Psoas muscle (tissue), 2 donors: ENCODE measurements around a stretch of chr4.

DNA sequence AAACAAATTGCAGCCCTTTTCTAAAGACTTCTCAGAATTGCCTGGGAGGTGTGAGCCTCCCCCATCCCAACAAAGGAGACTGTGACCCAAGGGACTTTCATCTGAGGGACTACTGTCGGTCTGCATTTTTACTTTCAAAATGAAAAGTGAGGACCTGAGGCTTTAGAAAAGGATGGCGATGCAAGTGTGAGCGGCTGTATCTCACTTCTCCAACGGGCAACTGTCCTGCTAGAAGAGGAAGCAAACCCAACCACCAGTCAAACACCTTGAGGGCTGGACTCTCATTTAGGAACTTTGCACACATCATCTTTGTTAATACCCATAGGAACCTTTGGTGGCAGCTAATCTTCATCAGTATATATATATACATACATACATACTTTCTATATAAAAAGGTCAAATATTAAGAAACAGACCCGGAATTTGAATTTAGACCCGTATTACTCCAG is 62.7 kb upstream of the CLNK start:
- PRO-cap, 2 experiments, result no peak in any of the 2 experiments

GRCh38 chr4:12488714-12489166 is 995.4 kb downstream of the RAB28 start:
- PRO-cap, 2 experiments, result no peak in any of the 2 experiments

GRCh38 chr4:13546895-13548312 is 3.1 kb upstream of the NKX3-2 start:
- PRO-cap, 2 experiments, result no peak in any of the 2 experiments

DNA sequence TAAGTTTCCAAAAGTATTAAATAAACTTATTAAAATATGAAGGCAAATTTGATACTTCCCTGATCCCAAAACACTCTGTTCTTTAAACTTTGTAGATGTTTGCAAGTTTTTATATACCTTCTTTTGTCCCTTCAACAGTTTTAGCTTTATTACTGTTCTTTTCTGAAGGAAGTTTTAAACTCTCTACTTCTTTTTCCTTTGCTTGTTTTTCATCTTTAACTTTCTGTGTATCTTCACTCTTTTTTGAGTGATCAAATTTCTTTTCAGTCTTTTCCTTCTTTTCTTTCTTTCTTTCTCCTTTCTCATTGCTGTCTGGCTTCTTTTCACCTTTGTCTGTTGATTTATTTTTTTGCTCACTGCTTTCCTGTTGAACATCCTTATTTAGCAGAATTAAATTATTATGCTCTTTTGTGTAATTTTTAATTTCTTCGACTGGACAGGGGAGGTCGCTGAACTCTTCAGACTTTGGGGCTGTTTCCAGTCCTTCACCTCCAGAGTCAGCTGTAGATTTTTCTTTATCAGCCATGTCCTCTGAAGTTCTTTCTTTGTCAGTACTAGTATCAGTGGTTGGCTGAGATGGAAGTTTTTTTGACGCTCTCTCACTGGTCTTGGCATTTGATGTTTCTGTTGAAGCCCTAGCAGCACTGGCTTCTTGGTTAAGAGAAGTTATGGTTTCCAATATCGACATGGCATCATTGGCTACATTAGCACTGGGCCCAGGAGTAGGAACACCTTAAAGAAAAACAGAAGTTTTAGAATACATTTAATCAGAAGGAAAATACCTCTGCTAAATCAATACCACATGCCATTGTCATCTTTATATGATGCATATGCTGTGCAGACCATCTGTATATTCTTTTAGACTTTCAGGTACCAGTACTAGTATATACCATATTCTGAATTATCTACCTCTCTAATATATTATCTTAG is 13.2 kb downstream of the BOD1L1 start:
- PRO-cap, 2 experiments, result no peak in any of the 2 experiments

- PRO-cap, 2 experiments, result no peak in any of the 2 experiments
Observed at GRCh38 chr4:15149511-15150330, 147.4 kb downstream of the CPEB2 start.

DNA sequence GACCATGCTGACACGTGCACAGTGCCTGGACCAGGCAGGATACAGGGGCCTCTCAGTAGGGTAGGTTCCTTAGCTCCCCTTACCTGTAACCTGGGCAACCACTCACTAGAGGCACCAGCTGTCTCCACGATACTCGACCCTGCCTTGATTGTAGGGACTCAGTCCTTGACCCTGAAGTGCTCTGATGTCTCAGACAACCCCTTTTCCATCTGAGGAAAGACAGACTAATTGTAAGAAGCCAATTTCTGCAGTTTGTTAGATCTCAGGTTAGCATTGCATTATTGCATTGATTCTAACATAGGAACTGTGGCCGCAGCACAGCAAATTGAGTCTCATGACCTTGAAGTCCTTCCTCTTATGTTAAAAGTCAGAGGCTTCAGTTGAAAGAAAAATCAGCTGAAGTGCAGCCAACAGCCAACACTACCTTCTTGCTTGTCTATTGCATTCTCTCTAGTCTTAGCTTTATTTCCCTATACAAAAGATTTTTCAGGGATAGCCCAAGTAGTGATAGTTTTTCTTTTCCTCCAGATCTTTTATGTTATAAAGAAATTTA is 11.3 kb upstream of the C1QTNF7 start:
- PRO-cap, 2 experiments, result no peak in any of the 2 experiments

DNA sequence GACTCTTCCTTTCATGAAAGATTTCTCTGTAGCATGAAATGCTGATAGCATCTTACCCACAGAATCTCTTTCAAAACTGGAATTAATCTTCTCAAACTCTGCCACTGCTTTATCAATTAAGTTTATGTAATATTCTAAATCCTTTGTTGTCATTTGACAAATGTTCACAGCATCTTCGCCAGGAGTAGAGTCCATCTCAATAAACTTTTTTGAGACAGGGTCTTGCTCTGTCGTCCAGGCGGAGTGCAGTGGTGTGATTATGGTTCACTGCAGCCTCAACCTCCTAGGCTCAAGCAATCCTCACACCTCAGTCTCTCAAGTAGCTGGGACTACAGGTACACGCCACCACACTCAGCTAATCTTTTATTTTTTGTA is 52.8 kb downstream of the FBXL5 start:
- PRO-cap, 2 experiments, result no peak in any of the 2 experiments

GRCh38 chr4:15653899-15654336 is 1.2 kb downstream of the FBXL5 start:
- PRO-cap, 2 experiments, result no peak in any of the 2 experiments

DNA sequence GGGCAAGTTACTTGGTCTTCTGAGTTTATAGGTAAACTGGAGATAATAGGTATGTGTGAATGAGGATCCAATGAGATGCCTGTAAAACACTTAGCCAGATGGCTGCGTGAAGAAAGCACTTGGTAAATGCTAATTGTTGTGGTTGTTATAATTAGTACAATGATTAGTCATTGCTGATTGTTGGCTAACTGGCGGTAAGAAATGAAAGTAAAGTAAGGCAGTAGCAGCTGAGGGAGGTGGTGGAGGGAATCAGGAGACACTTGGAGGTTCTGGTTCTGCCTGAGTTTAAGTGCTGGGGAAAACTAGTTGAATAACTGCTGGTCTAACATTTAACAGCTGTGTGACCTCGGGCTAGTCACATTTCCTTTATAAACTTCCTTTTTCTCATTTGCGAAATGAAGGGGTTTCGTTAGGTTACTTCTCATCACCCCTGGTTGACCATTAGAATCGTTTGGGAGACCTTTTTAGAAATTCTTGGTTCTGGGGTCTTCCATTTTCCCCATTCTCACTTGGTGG is 31.0 kb downstream of the CD38 start:
- PRO-cap, 2 experiments, result no peak in any of the 2 experiments

GRCh38 chr4:15935529-15936448 is 2.8 kb downstream of the FGFBP1 start:
- PRO-cap, 2 experiments, result no peak in any of the 2 experiments

DNA sequence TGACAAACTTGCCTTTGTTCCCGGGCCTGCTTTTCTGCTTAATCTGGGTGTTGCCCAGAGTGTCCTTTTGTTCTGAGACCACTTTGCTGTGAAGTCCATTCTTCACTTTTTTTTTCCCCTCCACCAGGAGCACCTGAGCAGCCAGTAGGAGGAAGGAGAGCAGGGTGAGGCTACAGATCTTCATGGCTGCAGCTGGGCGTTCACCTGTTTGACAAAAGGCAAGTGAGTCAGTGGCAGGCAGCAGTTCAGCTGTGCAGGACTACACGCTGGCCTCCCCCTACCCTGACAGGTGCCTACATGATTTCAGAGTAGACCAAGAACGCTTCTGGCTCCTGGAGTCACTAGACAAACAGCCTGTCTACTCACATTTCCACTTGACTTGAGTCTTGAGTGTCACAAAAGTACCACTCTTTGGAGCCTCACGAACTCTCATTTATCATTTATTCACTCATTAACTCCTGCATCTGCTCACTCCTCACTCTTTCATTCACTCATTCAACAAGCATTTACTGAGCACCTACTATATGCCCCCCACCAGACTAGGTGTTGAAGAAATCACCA is 2.0 kb downstream of the FGFBP1 start:
- PRO-cap, 2 experiments, result no peak in any of the 2 experiments

GRCh38 chr4:16067426-16067954 is 16.3 kb downstream of the PROM1 start:
- PRO-cap, 2 experiments, result no peak in any of the 2 experiments

DNA sequence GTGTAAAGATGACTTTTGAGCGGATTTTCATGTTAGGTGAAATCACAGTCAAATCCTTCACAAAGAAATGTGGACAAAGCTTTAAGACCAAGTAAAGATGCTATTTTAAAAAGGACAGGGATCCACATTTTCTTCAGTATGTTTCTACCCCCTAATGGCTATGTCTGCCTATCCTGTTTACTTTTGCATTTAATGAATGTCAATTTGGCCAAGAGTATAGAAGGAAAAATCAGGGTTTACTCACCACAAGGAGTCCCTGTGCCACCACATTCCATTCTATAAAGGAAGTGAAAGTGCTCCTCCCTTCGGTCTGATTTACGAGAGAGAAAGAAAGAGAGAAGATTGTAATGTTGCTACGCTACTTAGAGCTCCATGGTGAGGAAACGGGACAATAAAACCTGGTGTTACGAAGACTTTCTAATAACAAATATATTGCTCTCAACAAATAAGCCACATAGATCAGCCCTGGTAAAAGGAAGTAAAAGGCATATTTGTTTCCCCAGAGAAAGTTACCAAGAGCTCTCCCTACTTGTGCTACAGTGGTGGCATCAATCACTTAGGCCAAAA is 29.8 kb downstream of the TAPT1 start:
- PRO-cap, 2 experiments, result no peak in any of the 2 experiments

DNA sequence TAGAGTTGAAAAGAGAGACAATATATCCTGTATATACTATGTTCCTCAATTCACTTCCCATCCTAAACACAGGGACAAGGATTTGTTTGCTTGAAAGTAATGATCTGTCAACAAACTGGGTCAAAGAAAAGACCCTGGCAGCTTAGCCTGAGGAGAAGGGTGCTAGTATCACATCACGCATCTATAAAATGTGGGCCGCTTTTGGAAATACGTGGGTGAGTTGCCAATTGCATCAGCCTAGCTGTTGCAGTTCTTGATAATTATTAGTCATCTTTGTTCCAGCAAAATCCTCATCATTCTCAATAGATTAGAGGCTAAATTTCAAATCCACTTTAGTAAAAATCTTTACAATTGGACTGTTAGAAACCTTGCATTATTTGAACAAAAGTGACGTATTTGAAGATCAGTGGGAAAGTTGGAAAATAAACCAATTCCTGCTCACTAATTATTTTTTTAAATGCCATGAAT is 33.6 kb upstream of the TAPT1 start:
- PRO-cap, 2 experiments, result no peak in any of the 2 experiments

DNA sequence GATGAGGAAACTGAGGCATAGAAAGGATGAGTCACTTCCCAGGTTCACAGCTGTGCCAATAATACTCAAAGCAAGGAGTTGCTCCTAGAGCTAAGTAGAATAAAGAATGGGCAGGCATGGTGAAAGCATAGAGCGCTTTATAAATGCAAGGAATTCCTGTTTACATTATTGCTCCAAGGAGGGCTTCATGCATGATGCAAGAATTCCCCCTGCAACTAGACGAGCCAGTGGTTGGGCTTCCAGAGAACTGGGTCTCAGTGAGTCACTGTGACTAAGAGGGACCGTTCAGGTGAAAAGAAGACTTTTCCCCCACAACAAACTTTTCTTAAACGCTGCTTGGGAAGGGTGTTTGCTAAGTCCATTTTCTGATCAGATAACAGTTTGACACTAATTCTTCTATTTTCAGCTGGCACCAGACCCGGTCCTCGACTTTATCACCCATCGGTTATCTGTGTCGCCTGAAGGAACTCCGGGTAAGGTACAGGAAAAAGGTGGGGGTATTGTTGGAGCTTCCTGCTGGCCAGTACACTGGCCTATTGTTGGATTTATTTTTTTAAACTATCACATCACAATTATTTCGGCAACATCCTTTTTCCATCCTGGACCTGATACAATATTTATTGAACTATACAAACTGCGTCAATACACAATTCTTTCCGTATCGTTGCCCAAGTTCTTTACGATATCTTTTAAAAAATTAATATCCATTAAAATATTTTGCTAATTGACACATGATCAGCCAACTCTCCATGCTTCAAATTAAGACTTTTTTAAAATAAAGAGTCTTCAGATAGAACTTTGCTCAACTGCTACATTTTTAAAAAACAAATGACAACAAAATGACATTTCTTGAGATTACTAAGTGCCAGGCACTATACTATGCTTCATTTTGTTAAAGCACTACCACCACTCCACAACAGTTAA is 40.0 kb downstream of the LDB2 start:
- PRO-cap, 2 experiments, result no peak in any of the 2 experiments

- PRO-cap, 2 experiments, result no peak in any of the 2 experiments
Observed at GRCh38 chr4:16893397-16893696, 5.1 kb downstream of the LDB2 start.

DNA sequence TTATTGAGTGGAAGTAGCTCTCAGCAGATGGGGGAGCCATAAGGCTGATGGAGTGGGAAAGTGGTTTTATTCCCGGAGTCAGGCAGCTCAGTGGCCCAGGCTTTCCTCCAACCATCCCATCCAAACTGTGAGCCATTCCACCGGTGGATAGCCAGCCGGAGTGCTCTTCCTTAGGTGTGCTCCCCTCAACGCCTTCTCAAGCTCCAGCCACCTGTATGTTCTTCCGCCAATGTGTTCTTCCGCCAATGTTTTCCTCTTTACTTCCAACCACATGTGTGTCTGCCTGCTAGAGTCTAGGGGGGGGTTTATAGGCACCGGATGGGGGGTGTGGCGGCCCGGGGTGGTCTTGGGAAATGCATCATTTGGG is 74.7 kb downstream of the QDPR start:
- PRO-cap, 2 experiments, result no peak in any of the 2 experiments

- PRO-cap, 2 experiments, result no peak in any of the 2 experiments
Observed at GRCh38 chr4:17580942-17581828, 4.2 kb downstream of the LAP3 start.

DNA sequence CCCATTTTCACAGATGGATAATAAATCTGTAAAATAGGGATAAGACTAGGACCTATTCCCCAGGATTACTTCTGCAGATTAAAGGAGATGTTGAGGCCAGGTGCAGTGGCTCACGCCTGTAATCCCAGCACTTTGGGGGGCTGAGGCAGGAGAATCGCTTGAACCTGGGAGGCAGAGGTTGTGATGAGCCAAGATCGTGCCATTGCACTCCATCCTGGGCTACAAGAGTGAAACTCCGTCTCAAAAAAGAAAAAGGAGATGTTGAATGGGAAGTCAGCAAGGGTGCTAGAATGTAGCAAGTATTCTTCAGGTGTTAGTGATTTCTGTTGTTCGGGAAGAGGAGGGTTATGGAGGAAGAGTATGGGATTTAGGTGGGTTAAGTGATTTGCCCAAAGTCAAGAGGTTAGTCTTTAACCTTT is 11.6 kb downstream of the MED28 start:
- PRO-cap, 2 experiments, result no peak in any of the 2 experiments

DNA sequence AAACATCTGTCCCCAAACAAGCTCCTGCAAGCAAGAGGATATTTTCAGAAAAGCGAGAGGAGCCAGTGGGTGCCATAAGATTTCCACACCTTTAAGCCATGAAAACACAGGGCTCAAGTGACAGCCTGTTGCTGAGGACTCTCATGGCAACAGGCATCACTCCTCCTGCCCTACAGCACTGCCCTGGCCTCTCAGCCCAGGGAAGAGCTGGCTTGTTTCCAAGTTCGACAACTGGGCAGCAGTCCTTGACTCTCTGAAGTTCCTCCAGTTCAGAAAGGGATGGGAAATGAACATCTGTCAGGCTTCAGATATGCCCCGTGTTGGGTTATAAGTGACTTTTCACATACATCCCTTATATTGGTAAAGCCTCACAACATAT is 9.9 kb downstream of the FAM184B start:
- PRO-cap, 2 experiments, result no peak in any of the 2 experiments